Non-pigmented ciliary epithelial cell (primary cell): ENCODE data around the genes H2BC11 and ZNF184.

DNA sequence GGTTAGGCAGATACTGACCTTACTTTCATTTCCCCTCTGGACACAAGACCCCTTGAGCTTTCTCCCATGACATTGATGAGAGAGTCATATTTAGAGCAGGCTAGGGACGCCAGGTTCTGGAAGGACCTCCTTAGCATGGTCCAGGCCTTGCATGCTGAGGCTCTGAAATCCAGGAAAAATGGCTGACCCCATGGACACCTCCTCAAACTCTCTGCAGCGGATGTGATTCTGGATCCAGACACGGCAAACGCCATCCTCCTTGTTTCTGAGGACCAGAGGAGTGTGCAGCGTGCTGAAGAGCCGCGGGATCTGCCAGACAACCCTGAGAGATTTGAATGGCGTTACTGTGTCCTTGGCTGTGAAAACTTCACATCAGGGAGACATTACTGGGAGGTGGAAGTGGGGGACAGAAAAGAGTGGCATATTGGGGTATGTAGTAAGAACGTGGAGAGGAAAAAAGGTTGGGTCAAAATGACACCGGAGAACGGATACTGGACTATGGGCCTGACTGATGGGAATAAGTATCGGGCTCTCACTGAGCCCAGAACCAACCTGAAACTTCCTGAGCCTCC, 6.2 kb upstream of the BTN2A1 start:
- RRBS = no CpG with 5 or more reads among the region's 12 CpGs

DNA sequence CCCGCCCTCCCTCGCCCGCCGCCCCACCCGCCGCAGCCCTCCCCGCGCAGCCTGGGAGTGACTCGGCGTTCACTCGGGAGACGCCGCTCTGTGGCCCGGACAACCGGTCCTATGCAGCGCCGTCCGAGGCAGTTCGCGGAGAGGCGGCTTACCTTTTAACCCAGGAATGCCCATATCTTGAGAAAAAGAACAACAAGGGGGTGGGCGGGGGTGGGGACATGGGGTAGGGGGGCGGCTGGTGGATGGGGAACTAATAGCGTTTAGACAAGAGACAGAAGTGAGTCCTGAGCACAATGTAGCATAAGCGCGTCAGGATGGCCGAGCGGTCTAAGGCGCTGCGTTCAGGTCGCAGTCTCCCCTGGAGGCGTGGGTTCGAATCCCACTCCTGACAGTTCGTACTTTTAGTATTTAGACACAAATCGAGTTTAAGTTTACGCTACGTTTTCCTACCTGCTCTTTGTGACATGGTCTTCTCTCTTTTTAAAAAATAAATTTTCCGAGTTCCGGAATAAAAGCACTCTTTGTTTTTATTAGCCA, 17.2 kb upstream of the HMGN4 start:
- RRBS = no CpG with 5 or more reads among the region's 39 CpGs

GRCh38 chr6:26521437-26522488, 16.4 kb upstream of the HMGN4 start:
- RRBS = 3% methylated on average over 9 of the region's 81 CpGs

GRCh38 chr6:26554616-26555117, 16.5 kb downstream of the HMGN4 start:
- RRBS = no CpG with 5 or more reads among the region's 13 CpGs

GRCh38 chr6:26575288-26575805, 21.4 kb upstream of the ABT1 start:
- RRBS = no CpG with 5 or more reads among the region's 12 CpGs

DNA sequence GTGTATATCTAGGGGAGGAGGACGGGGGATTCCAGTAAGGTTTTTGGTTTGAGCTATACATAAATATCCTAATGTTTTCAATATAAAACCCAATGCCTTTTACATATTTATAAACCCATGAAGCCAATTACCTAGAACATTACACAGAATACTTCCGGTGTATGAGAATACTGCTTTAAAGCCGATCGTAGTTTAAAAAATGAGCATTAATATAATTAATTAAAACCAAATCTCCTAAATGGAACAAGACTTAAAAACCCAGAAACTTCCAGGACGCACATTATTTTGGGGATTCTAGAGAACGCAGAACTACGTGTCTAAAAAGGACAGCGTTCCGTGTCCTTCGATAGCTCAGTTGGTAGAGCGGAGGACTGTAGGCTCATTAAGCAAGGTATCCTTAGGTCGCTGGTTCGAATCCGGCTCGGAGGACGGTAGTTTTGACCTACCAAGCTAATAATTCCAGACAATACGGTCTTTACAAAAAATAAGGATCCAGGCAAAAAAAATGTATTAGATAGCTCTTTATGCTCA, 19.9 kb upstream of the ABT1 start:
- RRBS = no CpG with 5 or more reads among the region's 17 CpGs

- RRBS = no CpG with 5 or more reads among the region's 5 CpGs
These were observed 2.7 kb downstream of the ABT1 start for GRCh38 chr6:26599137-26600152.

GRCh38 chr6:27078625-27079028, 54.0 kb downstream of the H2BC11 start:
- RRBS = no CpG with 5 or more reads among the region's 7 CpGs

- RRBS = no CpG with 5 or more reads among the region's 37 CpGs
These were observed at the start of gene H2BC11 for GRCh38 chr6:27132194-27132941. H2BC11 (minus strand) TSS chr6:27132795.

DNA sequence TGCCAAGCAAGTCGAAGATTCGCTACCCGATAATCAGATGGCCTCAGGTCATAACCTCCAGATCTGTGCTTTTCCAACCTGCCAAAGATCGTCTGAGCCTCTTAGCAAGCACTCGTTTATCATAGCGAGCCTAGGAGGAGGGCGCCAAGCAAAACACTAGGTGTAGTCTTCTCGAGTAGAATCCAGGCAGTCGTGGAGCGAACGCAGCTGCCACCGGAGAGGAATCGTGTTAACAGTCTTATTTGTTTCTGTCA, 21.0 kb upstream of the POM121L2 start:
- RRBS = no CpG with 5 or more reads among the region's 13 CpGs

- RRBS = under 1% methylated on average over 11 of the region's 57 CpGs
These were observed at the start of gene ZNF184 for GRCh38 chr6:27472605-27473439. ZNF184 (minus strand) TSS chr6:27473105.

DNA sequence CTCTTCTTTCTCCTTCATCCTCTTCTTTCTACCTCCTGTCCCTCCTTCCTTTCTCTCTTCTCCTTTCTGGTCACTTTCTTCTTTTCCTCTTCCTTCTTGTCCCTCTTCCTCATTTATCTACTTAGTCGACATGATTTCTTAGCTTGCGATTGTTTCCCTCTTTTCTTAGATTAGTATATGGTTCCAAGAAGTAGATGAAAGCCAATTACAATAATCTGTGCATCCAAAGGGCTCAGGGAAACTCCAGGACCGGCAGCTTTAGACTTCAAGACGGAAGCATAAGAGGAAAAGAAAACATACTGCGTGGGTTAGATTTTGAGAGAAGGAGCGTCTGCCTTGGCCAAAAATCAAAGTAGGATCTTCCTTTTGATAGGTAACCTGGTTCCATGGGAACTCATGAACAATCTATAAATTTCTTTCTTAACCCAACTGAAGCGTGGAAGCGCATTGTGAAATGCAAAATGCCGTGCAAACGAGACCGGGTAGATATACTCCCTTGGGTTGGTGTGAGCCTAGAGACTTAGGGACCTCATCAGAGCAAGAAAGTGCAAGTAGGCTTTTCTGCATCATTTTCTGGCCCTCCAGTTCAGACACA, 5.0 kb upstream of the ZNF184 start:
- RRBS = no CpG with 5 or more reads among the region's 11 CpGs

DNA sequence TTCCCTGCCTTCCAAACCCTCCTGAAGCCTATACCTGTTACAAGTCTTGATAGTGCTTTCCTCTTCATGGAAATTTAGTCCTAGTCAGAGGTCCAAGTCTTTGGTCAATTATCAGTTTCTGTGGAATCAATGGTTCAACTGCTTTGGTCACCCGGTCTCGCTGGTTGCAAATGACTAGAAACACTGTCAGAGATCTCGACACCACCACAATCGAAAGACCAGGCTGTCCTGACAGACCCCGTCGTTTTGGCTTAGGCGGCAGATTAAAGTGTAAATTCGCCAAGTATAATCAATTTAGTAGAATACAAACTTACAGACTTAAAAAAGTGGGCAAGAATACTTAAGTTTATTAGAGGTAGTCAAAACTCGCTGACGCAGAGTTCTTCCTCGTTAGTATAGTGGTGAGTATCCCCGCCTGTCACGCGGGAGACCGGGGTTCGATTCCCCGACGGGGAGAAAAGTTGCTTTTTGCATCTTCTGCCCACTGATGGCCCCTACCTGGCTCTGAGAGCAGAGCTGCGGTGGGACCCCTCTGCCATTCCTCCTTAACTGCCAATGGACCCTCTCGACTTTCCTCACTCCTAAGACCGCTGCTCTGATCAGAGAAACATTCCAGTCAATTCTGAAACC, 30.6 kb upstream of the ZNF184 start:
- RRBS = no CpG with 5 or more reads among the region's 21 CpGs

DNA sequence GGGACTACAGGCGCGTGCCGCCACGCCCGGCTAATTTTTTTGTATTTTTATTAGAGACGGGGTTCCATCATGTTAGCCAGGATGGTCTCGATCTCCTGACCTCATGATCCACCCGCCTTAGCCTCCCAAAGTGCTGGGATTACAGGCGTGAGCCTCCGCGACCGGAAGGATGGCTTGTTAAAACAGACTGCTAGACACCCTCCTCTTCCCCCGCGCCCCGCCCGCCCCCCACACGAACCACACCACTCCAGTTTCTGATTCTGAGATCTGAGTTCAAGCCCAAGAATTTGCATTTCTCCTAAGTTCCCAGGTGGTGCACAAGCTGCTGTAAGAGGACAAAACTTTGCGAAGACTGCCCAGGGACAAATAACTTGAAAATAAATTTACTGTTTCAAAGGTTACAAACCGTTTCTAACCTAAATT, 71.3 kb upstream of the ZNF184 start:
- RRBS = no CpG with 5 or more reads among the region's 19 CpGs

DNA sequence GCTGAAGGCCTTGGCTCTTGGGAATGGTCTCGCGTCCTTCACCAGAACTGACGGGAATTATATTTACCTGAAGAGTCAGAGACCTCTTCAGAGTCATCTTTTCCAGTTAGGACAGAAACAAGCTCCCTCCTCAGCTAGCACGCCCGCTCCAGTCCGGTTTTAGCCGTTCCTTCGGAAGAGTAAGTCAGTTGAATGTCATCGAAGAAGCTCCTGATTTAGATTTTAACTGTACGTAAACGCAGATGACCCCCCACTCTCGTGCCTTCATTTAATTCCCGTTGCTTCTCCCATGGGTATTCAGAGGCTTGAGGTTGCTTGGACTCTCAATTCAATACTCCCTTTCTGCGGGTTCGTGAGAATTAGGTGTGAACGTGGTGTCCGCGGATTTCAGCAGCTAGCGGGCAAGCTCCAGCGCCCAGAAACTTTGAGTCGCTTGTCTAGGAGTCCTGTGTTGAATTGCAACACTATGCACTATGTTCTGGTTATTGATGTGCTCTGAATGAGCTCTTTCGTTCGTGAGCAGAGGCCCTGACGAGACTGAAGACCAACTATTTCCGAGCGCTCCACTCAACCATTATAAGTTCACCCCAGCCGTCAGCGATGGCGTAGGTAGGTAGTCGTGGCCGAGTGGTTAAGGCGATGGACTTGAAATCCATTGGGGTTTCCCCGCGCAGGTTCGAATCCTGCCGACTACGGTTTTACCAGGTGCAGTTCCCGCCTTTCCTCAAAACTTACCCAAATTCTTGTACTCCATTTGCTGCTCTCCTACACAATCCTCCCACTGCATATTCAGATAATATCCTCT, 72.4 kb upstream of the ZNF184 start:
- RRBS = no CpG with 5 or more reads among the region's 38 CpGs

GRCh38 chr6:27617067-27617635, 144.2 kb upstream of the ZNF184 start:
- RRBS = no CpG with 5 or more reads among the region's 16 CpGs

DNA sequence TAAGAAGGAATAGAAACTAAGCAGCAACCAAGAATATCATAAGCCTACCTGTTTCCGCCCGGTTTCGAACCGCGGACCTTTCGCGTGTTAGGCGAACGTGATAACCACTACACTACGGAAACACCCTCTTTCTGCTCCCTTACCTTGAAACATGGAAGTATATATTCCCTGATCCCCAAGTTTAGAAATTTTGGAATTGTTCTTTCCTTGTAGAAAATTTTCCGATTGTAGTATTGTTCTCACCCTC, 126.7 kb downstream of the H2BC13 start:
- RRBS = no CpG with 5 or more reads among the region's 11 CpGs

- RRBS = 6% methylated on average over 17 of the region's 36 CpGs
These were observed 50.4 kb downstream of the H2BC13 start for GRCh38 chr6:27757208-27757881.

- RRBS = no CpG with 5 or more reads among the region's 2 CpGs
These were observed 28.9 kb downstream of the H2BC13 start for GRCh38 chr6:27778905-27779177.

DNA sequence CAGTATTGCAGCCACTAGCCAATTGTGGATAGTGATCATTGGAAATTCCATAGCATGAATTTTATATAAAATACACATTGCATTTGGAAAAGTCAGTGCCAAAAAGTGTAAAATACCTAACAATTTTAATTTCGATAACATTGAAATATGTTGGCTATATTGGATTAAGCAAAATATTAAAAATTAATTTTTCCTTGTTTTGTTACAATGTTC, 362 bp upstream of the H3C10 start:
- RRBS = no CpG with 5 or more reads among the region's 1 CpG